Tibial artery (tissue), 1 donor: ENCODE data around the genes DTX3, CDK4, MARCHF9 and USP15.

GRCh38 chr12:57523462-57523847 is 831 bp downstream of the MBD6 start:
- PRO-cap, result unidirectional peak, minus-strand start at chr12:57523542

GRCh38 chr12:57528170-57529162 is 5.8 kb downstream of the MBD6 start:
- PRO-cap, result no peak

DNA sequence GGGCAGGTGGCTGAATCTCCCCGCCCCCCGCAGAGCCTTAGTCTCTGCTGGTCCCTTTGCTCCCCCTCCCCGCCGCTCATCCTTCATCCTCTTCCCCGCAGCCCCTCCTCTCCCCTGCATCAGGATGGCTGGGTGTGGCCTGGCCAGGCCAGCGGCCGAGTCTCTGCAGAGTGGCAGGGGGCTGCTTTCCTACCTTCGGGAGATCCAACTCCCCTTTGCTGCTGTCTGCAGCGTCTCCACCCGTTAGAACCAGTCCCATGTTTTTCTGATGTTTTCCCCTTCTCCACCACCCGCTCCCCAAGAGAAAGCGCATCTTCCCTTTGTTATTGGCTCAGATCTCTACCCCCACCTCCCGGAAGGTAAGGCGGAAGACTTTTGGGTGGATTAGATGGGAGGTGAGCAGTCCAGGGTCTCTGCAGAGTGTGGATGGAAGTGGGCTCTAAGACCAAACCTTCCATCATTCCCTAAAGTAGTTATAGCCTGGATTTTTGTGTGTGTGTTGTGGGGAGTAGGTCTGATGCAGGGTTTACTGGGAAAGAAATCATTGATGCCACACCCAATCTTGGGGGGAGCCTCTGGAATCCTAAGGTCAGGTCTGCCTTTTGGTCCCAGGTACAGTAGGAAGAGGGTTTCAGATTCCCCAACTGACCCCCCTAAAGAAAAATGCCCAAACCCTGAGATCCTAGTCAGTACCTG is 737 bp downstream of the KIF5A start:
- PRO-cap, result no peak

GRCh38 chr12:57604310-57604964 is at the start of gene DTX3:
Gene DTX3, plus strand, starts transcription at chr12:57604824.
- PRO-cap, result bidirectional peak, plus-strand start at chr12:57604828, minus-strand start at chr12:57604770

DNA sequence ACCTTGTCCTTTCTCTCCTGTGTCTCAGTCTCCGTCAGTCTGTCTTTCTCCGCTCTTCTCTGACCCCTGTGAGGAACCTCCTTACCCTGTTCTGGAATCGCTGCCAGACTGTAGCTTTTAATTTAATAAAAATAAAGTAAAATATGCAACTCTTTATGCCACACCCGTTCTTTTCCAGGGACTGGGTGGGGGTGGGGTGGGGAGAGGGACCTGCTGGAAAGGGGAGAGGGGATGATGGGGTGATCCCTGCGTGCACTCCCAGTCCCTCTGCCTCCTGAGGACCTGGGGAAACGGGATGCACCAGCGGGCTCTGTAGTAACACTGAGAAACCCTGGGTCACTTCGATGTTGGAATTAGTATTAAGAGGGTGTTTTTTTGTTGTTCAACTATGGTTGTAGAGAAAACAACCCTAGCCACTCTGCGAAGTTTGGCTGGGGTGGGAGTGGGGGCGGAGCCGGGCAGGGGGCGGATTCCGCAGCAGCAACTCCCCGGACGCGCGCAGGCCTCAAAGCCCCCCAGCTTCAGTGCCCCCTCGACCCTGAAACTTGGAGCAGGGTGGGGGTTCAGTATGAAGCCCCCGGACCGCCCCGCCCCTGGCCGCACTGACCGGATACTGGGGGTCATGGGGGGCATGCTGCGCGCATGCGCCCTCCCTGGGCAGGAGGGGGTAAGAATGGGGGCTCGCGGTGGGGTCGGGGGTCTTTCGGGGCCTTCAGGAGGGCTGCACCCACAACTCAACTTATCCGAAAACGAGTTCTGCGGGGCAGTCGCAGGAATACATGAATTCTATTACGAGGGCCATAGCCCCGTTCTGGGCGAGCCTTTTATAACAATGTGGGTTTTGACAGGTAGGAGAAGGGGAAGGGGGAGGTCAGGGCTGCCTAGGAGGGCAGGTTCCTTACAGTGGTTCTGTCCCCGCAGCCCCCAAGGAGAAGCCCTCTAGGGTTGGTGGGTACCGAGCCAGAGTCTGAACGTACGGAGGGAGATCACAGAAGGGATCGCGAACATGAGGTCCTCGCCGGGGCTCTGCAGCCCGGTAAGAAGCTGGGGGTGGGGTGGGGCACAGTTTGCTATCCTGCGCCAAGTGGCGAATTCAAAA is 1.2 kb upstream of the ARHGEF25 start:
- PRO-cap, result bidirectional peak, plus-strand start at position 468 of the sequence, minus-strand start at position 595 of the sequence

GRCh38 chr12:57726464-57727284 is 11.9 kb downstream of the AGAP2 start:
- PRO-cap, result bidirectional peak, plus-strand start at chr12:57726689, minus-strand start at chr12:57726610; unidirectional peak, minus-strand start at chr12:57726796

- PRO-cap, result bidirectional peak, plus-strand start at chr12:57752358, minus-strand start at chr12:57752298; bidirectional peak, plus-strand start at chr12:57752705, minus-strand start at chr12:57752394
Measured at GRCh38 chr12:57752076-57752852, at the start of gene CDK4. Gene CDK4, minus strand, starts transcription at chr12:57752310.

GRCh38 chr12:57754091-57755247 is at the start of gene MARCHF9:
Gene MARCHF9, plus strand, starts transcription at chr12:57755103.
- PRO-cap, result unidirectional peak, plus-strand start at chr12:57754952

DNA sequence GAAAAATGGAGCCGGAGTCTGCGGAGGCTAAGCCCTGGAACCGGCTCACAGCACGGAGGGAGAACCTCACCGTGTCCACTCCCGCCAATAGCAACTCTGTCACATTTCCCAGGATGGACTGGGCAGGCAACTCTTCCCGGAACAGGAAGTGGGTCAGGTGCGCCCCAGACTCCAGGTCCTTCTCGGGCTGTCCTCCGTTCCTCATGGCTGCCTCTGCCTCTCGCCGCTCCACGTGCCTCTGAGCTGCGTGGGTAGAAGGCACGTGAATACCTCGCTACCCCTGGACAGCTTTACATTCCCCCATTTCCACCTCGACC is 2.2 kb downstream of the CYP27B1 start:
- PRO-cap, result no peak

- PRO-cap, result no peak
Measured at GRCh38 chr12:57819827-57820542, 1.5 kb upstream of the AVIL start.

DNA sequence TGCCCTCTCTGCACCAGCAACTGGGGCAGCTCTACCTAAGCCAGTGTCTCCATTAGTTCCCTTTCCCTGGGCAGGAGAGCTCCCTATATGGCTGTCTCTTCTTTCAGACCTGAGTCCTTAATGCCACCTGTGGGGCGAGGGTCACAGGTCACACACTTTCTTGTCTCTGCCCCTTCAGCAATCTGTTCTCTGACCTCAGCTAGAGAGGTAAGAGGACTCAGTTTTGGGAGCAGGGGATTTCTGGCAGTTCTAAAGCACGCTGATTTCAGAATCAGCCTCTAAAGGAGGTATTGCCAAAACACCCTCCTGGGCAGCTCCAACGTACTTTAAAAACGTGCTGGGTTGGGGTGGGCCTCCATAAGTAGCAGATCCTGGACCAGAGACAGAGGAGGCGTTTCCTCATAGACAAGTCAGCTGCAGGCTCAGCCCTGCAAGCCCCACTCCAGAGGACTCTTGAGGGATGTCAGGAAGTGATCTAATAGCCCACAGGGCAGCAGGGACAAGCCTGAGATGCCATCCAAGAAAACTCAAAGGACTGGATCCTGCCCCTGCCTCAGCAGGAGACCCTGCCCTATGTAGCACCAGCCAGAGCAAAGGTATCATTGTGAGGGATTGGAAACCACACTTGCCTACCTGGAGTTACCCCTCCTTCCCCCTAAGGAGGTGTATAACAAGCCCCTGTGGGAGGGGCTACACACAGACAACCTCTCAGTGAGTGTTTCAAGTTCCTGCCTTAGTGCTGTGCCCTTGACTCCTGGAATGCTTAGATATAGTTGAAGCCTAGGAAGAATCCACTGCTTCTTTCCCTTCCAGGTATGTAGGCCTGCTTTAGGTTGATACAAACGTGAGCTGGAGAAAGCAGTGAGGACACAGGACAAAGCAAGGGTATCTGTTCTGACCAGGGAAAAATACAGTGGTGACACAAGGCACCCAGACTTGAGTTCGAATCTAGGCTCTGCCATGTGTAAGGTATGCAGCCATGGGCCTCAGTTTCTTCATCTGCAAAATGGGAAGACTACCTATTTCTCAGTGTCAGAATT is 8.4 kb downstream of the CTDSP2 start:
- PRO-cap, result no peak

DNA sequence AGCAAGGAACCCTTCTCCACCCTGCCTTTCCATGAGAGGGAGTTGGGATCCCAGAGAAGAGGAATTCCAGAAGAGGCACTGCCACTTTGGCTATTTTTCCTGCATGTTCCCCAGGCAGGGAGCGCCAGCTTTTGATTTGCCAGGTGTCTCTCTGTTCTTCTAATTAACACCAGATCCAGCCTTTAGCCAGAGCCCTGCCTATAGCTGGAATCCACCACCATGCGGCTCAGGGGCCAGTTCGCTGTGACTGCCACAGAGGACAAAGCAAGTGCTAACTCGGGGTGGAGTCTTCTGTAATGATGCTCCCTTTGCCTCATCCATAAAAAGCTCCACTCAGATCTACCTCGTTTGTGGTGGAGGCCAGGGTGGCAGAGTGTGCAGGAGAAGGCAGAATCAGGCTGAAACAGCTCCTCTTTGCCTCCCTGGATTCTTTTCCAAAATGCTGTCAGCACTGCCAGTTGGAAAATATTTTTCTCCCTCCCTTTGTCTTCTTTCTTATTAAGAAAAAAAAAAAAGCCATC is 17.9 kb upstream of the CTDSP2 start:
- PRO-cap, result no peak

GRCh38 chr12:57888455-57889368 is 42.2 kb upstream of the CTDSP2 start:
- PRO-cap, result no peak

DNA sequence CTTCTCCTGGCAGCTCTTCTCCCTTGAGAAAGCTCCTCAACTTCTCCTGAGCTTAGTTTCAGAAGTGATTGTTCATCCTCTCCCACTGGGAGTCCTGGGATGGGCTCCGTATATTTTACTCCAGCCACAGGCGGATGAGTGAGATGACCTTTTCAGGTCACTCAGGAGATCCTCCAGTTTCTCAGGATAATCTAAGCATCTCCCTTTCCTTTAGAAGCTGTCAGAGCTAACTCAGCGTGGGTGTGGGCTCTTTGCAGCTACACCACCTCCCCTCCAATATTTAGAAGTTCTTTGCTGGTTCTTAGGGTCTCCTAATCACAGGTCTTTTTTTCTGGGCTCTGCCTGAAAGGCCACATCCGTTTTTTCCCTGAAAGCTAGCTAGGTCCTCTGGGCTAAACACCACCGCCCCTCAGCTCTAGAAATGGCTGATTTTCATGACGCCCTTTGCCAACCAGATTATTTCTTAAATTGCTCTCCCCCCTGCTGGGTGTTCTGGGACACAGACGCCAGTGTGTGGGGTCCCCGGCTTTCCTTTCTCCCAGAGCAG is 45.4 kb upstream of the ATP23 start:
- PRO-cap, result no peak

DNA sequence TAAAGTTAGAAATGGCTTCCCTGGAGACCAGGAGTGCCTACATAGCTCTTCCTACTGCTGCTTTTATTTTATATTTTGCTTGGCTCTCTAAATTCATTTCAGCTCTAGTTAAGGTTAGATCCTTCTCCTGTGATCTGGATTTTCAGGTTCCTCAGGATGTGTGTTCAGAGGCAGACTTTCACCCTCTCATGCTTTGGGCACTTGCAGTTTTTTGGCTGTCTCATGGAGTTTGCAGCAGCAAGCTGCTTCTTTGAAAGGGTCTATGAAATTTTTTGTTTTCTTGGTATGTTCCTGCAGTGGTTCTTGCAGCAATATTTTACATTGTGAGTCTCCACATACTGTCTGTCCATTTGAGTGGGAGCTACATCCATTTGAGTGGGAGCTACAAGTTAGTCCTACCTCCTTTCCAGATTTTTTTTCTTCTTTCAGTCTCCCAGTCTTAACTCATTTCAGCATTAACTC is 93.4 kb downstream of the ATP23 start:
- PRO-cap, result no peak

GRCh38 chr12:58781576-58782131 is 138.7 kb downstream of the LRIG3 start:
- PRO-cap, result no peak

GRCh38 chr12:59131550-59131759 is 211.2 kb upstream of the LRIG3 start:
- PRO-cap, result no peak

DNA sequence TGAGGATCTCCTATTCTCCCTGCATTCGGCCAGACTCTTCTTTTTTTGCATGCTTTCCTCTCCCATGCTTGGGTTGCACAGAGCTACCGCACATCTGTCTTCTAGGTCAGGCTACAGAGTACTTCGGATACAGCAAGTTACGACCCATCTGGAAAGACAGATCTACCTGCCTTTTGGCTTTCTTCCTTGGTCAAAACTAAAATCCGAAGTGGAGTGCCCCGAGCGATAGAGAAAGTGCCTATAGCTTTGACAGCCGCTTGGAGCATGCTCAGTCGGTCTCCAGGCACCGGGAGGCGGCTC is 212 bp upstream of the SLC16A7 start:
- PRO-cap, result bidirectional peak, plus-strand start outside the sequence, minus-strand start at position 236 of the sequence

GRCh38 chr12:59699527-59699990 is 103.7 kb downstream of the SLC16A7 start:
- PRO-cap, result no peak

- PRO-cap, result unidirectional peak, minus-strand start at chr12:62259728; bidirectional peak, plus-strand start at chr12:62260059, minus-strand start at chr12:62259991; bidirectional peak, plus-strand start at chr12:62260404, minus-strand start at chr12:62260147
Measured at GRCh38 chr12:62259606-62260575, at the start of gene USP15. Gene USP15, plus strand, starts transcription at chr12:62260404.